Liver (tissue), 9 donors: Measurements from ENCODE around the gene TNIP3.

GRCh38 chr4:120816416-120816873 lies 106.1 kb downstream of the PRDM5 start:
- PRO-cap, 5 experiments: no peak in any of the 5 experiments
- RAMPAGE, long total RNA, 2 experiments: no peak in any of the 2 experiments
- RRBS: no CpG with 5 or more reads among the region's 7 CpGs

GRCh38 chr4:121070108-121070619 lies 2.2 kb downstream of the NDNF start:
- PRO-cap, 5 experiments: no peak in any of the 5 experiments
- RAMPAGE, long total RNA, 2 experiments: no peak in any of the 2 experiments
- RRBS: no CpG with 5 or more reads among the region's 15 CpGs

DNA sequence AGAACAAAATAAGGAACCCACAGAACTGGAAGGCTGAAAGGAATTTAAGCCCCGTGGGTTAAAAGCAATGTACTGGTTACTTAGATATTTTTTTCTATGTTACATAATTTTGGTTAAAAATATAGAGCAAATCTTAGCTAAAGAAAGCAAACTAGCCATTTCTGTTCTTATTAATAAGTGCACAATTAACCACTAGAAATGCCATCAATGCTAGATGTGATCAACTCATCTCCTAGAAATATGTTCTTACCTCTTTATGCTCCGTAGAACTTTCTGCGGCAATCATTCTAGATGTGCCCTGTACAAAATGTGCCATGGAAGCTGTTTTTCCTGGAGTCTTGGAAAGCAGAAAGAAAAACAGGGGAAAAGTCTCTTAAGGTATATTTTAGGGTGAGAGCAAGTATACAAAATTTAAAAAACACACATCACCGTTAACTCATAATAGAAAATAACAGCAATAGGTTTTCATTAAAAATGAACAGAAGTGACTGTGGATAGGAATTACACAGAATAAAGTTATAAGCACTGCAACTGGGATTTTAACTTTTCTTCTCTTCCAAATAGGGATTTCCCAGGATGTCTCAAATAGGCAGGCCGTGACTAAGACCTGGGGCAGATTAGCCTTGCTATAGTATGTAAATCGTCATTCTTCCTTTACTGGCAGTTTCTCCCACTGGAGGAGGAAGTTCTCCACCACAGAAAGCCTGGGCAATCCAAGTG lies at the start of gene TNIP3:
Gene TNIP3, minus strand, starts transcription at position 512 of the 720 bp plus-strand sequence.
- PRO-cap, 5 experiments: no peak in any of the 5 experiments
- RAMPAGE, long total RNA, 2 experiments: no peak in any of the 2 experiments
- RRBS: no CpG with 5 or more reads among the region's 6 CpGs

DNA sequence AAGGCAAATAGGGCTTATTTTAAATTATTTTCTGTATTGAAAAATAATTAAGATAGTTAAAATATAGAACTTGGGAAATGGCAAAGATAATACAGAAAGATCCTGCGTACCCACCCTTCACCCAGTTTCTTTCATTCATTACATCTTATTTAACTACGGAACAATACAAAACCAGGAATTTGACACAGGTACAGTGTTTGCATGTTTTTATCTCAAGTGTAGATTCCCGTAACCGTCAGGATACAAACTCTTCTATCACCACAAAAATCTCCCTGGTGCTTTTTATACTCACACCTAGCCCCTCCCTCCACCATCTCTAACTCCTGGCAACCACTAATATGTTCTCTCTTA lies 449 bp upstream of the QRFPR start:
- PRO-cap, 5 experiments: no peak in any of the 5 experiments
- RAMPAGE, long total RNA, 2 experiments: no peak in any of the 2 experiments
- RRBS: no CpG with 5 or more reads among the region's 4 CpGs

DNA sequence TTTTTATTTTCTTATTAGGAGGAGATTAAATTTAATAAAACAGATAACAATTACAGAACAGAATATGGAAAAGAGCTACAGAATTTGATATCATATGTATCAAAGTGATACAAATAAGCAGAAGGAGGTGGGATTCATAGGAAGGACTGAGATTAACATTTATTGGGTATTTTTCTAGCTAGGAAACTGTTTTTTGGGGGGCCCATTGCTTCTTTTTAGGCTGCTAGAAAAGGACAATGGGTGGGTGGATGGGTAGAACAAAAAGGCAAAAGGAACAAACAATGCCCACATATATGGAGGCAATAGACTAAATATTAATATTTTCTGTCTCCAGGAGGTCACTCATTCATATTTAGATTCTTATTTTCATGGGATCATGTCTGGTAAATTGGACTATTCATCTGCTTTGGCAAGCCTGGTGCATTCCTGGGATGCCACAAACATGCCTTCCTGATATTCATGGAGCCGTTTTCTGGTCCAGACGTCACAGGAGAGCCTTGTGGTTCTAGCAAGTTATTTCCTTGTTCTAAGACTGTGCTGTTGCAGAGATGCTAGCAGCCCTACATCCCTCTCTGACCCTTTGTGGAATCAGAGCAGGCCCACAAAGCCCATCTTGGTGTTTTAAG lies 16.3 kb upstream of the EXOSC9 start:
- PRO-cap, 5 experiments: no peak in any of the 5 experiments
- RAMPAGE, long total RNA, 2 experiments: no peak in any of the 2 experiments
- RRBS: no CpG with 5 or more reads among the region's 2 CpGs

DNA sequence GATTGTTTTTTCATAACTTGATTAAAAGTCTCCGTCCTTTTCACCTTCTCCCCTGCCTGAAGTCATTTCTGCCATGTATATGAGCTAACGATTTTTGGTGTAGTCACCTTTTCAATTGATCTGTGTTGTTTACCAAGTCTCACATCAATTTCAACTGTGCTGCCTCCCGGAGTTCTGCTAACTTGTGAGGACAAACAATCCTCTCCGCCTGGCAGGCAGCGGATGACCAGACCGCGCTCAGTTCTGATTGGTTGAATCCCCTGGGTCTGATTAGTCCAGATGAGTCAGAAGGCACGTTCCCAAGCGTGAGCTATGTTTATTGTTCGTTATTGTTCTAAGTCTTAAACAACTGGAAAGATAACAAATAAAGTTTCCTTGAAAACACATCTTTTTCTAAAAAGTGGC lies 37.8 kb upstream of the TRPC3 start:
- PRO-cap, 5 experiments: no peak in any of the 5 experiments
- RAMPAGE, long total RNA, 2 experiments: no peak in any of the 2 experiments
- RRBS: no CpG with 5 or more reads among the region's 10 CpGs

DNA sequence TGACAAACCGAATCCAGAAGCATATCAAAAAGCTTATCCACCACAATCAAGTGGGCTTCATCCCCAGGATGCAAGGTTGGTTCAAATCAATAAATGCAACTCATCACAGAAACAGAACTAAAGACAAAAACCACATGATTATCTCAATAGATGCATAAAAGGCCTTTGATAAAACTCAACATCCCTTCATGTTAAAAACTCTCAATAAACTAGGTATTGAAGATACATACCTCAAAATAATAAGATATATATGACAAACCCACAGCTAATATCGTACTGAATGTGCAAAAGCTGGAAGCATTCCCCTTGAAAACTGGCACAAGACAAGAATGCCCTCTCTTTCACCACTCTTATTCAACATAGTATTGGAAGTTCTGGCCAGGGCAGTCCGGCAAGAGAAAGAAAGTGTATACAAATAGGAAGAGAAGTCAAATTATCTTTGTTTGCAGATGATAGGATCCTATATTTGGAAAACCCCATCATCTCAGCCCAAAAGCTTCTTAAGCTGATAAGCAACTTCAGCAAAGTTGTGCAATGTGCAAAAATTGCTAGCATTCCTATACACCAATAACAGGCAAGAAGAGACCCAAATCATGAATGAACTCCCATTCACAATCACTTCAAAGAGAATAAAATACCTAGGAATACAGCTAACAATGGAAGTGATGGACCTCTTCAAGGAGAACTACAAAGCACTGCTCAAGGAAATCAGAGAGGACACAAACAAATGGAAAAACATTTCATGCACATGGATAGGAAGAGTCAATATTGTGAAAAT lies 82.9 kb upstream of the ADAD1 start:
- PRO-cap, 5 experiments: no peak in any of the 5 experiments
- RAMPAGE, long total RNA, 2 experiments: no peak in any of the 2 experiments
- RRBS: no CpG with 5 or more reads among the region's 3 CpGs

GRCh38 chr4:122328002-122328289 lies 50.9 kb upstream of the ADAD1 start:
- PRO-cap, 5 experiments: no peak in any of the 5 experiments
- RAMPAGE, long total RNA, 2 experiments: no peak in any of the 2 experiments
- RRBS: no CpG with 5 or more reads among the region's 2 CpGs

- PRO-cap, 5 experiments: no peak in any of the 5 experiments
- RAMPAGE, long total RNA, 2 experiments: no peak in any of the 2 experiments
- RRBS: no CpG with 5 or more reads among the region's 5 CpGs
Observed at GRCh38 chr4:122349406-122350028, 29.3 kb upstream of the ADAD1 start.

DNA sequence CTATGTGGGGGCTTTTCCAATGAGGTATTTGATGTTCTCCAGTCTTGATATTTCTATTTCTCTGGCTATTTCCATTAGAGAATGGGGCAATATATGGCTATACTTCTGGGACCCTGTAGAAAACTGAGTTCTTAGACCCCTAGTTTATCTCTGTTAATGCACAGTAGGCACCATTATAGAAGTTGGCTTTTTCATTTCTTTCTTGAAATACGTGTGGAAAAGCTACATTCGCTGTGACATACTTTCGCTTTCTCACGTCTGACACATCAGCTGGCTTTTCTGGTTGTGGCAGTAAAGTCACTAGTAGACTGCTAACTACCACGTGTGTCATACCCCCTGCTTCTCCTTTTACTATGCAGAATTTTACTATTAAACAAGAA lies 1.9 kb upstream of the IL2 start:
- PRO-cap, 5 experiments: no peak in any of the 5 experiments
- RAMPAGE, long total RNA, 2 experiments: no peak in any of the 2 experiments
- RRBS: no CpG with 5 or more reads among the region's 5 CpGs

- PRO-cap, 5 experiments: peak in 1 of 5 experiments; most common minus-strand start chr4:122827445 (in 1)
- RAMPAGE, long total RNA, 2 experiments: no peak in any of the 2 experiments
- RRBS: 2% methylated on average over 61 of the region's 108 CpGs
Observed at GRCh38 chr4:122826922-122827905, 583 bp downstream of the FGF2 start.

- PRO-cap, 5 experiments: no peak in any of the 5 experiments
- RAMPAGE, long total RNA, 2 experiments: no peak in any of the 2 experiments
- RRBS: no CpG with 5 or more reads among the region's 13 CpGs
Observed at GRCh38 chr4:123587571-123588579, 191.3 kb downstream of the SPRY1 start.

DNA sequence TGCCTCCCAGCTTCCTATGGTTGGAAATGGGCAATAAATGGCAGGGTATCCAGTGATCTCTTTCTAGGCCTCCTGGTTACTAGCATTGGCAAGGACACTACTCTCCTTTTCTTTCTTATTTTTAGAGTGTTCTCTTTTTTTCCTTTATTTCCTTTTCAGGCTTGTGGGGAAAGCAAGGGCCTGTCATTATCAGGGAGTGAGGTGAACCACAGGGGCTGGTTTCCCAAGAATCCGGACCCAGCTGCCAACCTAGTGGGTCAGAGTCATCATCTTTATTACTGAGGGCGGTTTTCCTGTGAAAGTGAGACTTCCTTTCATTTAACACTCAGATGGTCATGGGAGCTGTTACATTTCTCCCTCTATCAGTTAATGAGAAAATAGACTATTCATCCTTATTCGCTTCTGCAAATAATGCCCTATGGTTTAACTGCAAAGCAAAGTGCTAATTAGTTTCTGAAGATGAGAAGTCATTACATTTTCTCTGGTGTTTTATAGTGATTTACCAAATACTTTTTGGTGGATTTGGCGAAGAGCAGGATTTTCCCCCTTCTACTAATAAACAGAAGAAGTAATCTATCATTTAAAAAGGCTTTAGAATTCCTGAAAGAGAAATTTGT lies 224.8 kb downstream of the SPRY1 start:
- PRO-cap, 5 experiments: no peak in any of the 5 experiments
- RAMPAGE, long total RNA, 2 experiments: no peak in any of the 2 experiments
- RRBS: no CpG with 5 or more reads among the region's 4 CpGs

- PRO-cap, 5 experiments: no peak in any of the 5 experiments
- RAMPAGE, long total RNA, 2 experiments: no peak in any of the 2 experiments
- RRBS: no CpG with 5 or more reads among the region's 7 CpGs
Observed at GRCh38 chr4:123832006-123832626, 435.5 kb downstream of the SPRY1 start.

DNA sequence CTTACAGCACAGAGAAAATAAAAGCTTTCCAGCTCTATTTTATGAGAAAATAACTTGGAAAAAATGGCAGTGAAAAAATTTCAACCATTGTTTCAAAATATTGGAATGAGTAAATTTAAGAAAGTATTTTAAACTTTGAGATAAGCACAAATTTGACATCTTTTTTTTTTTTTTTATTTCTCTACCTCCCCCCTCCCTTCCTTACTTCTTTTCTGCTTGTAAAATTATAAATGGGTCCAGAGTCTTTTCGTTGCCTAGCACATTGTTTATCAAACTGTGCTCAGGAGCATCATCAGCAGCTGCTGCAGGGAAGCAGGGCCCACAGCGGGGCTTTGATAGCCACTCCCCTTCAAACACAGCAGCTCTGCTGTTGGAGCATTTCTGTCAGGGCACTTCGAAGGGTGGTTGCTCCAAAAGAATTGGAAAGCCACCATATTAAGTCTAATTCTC lies 588.2 kb downstream of the SPRY1 start:
- PRO-cap, 5 experiments: no peak in any of the 5 experiments
- RAMPAGE, long total RNA, 2 experiments: no peak in any of the 2 experiments
- RRBS: no CpG with 5 or more reads among the region's 3 CpGs

GRCh38 chr4:124018611-124019483 lies 622.3 kb downstream of the SPRY1 start:
- PRO-cap, 5 experiments: no peak in any of the 5 experiments
- RAMPAGE, long total RNA, 2 experiments: no peak in any of the 2 experiments
- RRBS: no CpG with 5 or more reads among the region's 5 CpGs

- PRO-cap, 5 experiments: no peak in any of the 5 experiments
- RAMPAGE, long total RNA, 2 experiments: no peak in any of the 2 experiments
- RRBS: no CpG with 5 or more reads among the region's 10 CpGs
Observed at GRCh38 chr4:124671719-124672215, 40.8 kb downstream of the ANKRD50 start.

DNA sequence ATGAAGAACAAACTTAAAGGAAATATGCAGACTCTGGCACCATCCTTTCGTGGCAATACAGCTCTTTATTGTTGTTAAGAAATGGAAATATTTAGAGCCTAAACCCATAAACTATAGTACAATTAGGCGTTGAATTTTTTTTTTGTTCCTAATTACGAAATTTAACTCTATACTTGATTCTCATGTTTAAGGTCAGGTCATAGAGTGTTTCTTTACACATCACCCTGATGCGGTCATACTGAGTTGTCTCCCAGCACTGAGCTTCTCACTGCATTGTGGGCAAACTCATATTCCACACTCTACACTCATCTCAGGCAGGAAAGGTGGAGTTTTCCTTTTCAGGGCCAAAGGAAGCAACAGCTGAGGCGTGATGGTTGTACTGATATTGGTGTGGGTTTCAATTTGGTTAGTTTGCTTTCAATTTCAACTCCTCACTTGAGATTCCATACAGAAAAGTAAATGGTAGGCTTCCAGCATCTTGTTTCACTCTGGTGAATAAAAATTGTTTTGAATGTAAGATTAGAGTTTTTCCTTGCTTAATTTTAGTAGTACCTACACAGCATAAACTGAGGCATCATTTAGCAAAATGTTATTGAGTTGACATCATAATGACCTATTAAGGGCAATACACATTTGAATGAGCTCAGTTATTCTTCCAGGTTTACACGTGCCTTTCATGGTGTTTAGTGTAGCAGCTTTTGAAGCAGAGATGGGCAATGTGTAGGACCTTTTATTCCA lies 75.5 kb downstream of the FAT4 start:
- PRO-cap, 5 experiments: no peak in any of the 5 experiments
- RAMPAGE, long total RNA, 2 experiments: no peak in any of the 2 experiments
- RRBS: no CpG with 5 or more reads among the region's 6 CpGs

GRCh38 chr4:125836616-125837141 lies 521.9 kb downstream of the FAT4 start:
- PRO-cap, 5 experiments: no peak in any of the 5 experiments
- RAMPAGE, long total RNA, 2 experiments: no peak in any of the 2 experiments
- RRBS: no CpG with 5 or more reads among the region's 4 CpGs

- PRO-cap, 5 experiments: no peak in any of the 5 experiments
- RAMPAGE, long total RNA, 2 experiments: no peak in any of the 2 experiments
- RRBS: no CpG with 5 or more reads among the region's 9 CpGs
Observed at GRCh38 chr4:126483574-126484450, 1148.9 kb upstream of the INTU start.